Iris pigment epithelial cell (primary cell): ENCODE measurements around the gene FSIP1.

GRCh38 chr15:38253002-38253263 is 297 bp downstream of the SPRED1 start:
- RRBS: 1% methylated on average over 7 of the region's 19 CpGs

DNA sequence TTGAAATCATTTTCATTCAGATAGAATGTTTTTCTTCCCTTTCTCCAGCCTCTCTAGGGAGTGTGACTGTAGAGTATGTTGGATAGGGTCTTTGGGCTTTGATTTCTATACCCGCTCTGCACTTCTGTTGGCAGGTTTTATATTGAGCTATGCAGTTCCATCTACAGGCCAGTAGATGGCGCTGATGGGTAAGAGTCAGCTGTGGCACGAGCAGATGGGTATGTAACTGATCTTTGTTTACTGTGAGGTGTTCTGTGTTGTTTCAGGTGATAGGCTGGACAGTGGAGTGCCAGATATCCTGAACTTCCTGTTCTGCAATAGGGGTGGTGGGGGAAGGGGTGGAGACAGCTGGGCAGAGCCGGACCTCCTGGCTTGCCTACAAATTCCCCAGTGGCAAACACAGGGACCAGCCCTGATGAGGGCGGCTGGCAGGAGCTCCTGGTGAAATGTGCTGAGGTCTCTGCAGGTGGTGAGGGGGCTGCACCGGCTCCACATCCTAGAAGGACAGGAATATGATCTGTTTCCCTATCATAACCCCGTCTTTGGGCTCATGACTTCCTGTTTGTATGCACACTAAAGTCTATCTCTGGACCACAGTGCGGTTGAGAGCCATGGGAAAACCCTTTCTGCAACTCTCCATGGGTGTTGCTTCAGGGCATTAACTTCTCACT is 13.5 kb upstream of the FAM98B start:
- RRBS: no CpG with 5 or more reads among the region's 8 CpGs

DNA sequence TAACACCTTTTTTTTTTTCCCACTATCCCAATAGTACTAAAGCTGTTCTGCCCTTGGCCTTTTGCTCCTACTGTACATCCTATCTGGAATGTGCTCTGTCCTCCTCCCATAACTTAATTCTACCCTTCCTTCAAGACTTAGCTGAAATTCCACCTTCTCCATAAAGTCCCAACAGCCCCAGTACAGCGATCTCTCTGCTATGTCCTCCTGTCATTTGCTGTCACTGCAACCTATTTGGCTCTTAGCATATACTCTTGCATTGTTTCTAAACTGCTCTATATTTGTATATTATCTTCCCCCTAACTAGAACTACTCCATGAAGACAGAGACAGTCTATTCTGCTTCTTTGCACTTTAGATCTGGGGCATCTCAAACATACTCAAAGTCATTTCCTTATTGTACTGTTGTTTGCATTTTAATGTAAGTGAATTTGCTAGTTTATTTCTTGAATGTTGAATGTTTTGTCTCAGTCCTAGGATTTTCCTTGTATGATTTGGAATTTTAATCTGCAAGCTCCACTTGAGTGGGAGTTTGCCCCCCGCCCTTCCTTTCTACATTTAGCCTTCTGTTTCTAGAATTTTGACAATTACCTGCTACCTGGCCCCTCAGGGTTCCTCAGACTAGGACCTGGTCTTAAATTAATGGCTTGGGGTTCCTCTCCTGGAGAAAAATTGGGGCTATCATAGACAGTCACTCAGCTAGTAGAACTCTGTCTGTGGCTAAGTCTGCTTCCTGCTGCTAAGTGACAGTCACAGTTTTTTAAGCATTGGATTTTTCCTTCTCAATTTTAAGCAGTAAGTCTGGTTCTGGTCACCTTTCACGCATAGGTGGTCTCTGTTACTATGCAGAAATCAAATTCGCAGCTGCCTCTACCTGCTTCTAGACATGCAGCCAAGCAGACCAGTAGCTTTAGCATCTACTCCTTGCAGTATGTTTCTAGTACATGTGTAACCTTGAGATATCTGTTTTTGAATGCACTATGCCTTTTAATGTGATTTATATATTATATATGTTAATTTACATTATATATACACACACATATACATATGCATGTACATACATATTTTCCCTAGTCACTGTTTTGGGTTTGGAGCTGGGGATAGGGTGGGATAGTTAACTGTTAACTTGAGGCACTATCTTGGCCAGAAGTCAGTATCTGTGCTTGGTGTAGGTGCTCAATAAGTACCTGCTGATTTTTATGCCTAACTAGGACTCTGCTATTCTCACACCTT is 43.9 kb downstream of the FAM98B start:
- RRBS: no CpG with 5 or more reads among the region's 4 CpGs

DNA sequence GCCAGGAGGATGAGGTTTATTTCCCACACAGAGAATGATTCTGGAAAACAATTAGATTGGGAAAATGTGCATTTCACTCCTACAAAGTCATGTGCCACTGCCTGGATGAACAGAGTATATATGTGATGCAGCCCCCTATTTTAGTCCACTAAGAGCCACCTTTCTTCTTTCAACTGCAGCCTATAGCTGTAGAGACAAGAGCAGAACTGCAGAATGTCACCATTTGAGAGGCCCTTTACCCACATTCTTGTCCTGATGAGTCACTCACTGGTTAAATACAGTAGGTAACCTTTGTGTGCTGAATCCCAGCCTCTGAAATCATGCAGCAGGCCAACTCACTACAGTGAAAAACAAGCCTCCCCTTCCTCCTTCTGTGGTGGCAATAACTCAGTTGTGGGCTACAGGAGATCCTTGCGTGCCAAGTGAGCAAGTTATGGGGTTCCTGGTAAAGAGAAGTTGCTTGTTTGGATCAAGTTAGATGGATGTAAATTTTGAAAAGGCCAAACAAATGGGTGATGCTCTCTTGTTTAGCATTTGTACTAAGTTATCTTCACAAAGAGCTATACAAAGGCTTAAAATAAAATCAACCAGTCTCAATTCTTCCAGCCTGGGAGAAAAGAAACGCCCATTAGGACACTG is 452.6 kb upstream of the THBS1 start:
- RRBS: no CpG with 5 or more reads among the region's 2 CpGs

DNA sequence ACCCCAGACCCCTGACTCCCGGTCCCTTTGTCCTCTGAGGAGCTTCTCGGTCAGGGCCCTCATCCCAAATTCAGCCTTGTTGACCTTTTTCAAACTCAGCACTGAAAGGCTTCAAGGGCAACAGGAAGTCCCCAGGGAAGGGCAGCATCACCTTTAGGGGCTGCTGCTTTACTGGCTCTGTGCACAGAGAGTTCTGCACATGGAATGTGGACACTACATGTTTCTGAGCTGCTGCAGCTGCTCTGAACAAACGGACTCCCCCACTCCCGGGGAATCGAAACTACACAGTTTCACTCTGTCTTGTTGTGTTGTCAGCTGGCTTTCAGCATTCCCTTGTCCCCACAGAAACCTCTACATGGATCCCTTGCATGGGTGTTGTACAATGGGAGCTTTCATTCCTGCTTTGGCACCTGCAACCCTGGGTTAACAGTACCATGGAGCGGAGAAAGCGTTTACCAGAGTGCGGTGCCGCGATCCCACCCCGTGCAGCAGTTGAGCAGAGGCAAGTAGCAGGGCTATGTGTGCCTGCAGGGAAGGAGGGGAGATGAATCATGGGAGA is 408.2 kb upstream of the THBS1 start:
- RRBS: no CpG with 5 or more reads among the region's 11 CpGs

- RRBS: no CpG with 5 or more reads among the region's 17 CpGs
These were observed 107.9 kb upstream of the THBS1 start for GRCh38 chr15:39472464-39473808.

- RRBS: no CpG with 5 or more reads among the region's 3 CpGs
These were observed 92.4 kb upstream of the THBS1 start for GRCh38 chr15:39488345-39489108.

GRCh38 chr15:39504556-39504968 is 76.3 kb upstream of the THBS1 start:
- RRBS: no CpG with 5 or more reads among the region's 2 CpGs

- RRBS: no CpG with 5 or more reads among the region's 1 CpG
These were observed 1.9 kb downstream of the THBS1 start for GRCh38 chr15:39582865-39583028.

DNA sequence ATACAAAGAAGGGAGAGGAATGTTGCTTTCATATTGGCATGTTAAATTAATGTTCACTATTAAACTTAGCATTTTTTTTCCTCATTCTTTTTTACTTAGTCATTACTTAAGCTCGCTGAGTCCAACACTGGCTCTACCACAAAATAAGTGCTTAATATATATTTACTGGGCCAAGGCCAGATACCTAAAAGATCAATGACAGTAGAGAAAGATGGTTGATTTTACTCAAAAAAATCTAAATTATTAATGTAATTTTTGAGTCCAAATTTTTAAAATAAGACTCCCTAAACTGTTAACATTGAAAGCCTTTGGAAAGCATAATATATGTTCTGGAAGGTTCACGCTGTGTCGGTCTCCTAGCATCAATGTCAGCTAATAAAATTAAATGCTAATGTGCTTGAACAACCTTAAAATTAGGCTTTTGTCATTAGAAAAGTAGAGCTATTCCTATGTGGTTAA is 14.0 kb downstream of the THBS1 start:
- RRBS: no CpG with 5 or more reads among the region's 3 CpGs

DNA sequence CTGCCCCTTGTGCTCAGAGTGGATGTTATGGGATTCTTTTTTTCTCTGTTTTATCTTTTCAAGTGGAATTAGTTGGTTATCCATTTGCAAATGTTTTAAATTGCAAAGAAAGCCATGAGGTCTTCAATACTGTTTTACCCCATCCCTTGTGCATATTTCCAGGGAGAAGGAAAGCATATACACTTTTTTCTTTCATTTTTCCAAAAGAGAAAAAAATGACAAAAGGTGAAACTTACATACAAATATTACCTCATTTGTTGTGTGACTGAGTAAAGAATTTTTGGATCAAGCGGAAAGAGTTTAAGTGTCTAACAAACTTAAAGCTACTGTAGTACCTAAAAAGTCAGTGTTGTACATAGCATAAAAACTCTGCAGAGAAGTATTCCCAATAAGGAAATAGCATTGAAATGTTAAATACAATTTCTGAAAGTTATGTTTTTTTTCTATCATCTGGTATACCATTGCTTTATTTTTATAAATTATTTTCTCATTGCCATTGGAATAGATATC is 15.8 kb downstream of the THBS1 start:
- RRBS: no CpG with 5 or more reads among the region's 1 CpG

DNA sequence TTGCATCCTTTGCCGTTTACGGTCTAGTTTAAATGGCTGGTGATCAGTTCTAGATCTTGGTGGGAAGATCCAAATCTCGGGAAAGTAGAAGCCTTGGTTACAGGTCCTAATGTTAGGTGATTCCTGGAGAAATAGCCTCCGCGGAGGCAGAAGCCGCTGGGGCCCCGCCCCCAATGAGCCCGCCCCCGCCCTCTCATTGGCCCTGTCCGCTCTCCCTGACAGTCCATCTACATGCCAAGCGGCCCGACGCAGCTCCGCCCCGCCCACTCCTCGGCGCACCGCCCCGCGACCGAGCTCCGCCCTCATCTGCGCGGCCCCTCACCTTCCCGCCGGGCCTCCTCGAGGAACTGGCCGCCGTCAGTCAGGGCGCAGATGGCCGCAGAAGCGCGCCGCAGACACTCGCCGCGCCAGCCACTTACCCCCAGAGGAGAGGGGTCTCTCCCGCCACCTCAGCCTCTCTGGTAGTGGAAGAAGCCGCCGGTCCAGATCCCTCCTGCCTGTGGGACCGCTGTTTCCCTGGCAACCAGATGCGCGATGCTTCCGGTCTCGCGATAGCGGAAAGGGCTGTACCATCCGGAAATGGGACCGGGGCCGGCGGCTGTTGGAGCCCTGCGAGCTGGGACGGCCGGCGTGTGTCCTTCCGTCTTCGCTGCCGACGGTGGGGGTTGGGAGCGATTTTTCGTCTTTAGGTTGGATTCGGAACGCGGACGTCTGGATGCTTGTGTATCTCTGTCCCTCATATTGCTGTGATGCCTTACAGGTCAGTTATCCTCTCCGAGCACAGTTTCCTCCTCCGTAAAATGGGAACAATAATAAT is at the start of gene FSIP1:
Gene FSIP1 (minus strand): TSS at position 536 of the 817 bp plus-strand sequence.
- RRBS: 2% methylated on average over 5 of the region's 67 CpGs

DNA sequence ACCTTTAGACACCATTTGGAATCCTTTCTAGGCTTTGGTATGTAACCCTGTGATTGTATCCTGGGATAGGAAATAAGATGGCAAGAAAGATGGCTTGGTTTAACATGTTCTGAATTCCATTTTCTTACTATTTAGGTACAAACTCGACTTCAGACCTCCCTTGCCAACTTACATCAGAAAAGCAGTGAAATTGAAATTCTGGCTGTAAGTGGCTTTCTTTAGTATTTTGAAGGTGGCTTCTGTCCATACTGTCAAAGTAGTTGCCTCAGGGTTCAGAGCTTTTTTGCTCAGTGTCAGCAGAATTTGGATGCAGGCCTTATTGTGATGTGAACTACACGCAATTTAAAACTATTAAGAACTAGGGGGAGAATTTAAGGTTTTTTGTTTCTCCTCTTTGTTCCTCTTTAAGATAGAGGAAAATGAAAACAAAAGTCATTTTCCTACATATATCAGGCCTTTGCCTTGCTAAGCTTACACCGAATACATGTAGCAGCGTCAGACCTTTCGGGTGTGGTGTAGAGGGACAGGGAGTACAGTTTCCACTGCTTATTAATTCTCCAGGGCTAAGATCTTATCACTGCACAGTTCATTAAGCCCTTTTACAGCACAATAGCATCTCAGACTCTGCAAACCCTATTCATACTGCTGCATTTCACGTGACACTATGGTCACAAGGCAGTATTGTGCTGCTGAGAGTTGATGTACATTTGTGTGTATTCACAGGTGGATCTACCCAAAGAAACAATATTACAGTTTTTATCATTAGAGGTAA is 6.8 kb downstream of the SRP14 start:
- RRBS: no CpG with 5 or more reads among the region's 6 CpGs

DNA sequence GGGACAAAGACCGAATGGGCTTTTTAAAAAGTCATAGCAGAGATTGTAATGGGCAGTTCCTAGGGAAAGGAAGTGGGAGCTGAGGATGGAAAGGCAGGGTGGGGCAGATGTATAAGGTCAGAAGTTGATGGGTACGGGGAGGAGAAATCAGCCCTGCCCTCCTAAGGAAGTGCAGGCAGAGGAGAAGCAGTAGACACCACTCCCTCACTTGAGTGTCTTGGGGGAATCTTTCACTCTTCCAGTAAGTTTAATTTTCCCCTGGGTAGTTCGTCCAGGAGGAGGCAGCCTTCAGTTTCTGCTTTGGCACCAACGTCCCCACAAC is 14.1 kb upstream of the SRP14 start:
- RRBS: no CpG with 5 or more reads among the region's 4 CpGs

GRCh38 chr15:40100450-40101724 is 7.8 kb downstream of the BMF start:
- RRBS: no CpG with 5 or more reads among the region's 17 CpGs

DNA sequence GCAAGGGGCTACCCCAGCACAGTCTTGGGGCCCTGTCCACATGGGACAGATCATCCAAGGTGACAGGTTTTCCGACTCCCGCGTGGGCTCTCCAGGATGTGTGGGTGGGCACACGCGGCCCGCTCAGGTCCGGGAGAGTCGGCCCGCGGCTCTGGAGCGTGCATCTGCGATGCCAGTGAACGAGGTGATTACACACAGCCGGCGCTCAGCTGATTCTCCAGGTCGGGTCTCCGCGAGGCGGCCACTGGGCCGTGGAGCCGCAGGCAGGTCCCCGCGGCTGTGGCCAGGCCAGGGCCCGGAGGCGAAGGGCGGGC is 13.2 kb downstream of the PAK6 start:
- RRBS: 41% methylated on average over 15 of the region's 26 CpGs

- RRBS: no CpG with 5 or more reads among the region's 17 CpGs
These were observed 2.1 kb downstream of the CCDC9B start for GRCh38 chr15:40338265-40339453.

- RRBS: no CpG with 5 or more reads among the region's 15 CpGs
These were observed 14.6 kb downstream of the IVD start for GRCh38 chr15:40420006-40420711.

GRCh38 chr15:40420712-40421169 is 15.1 kb downstream of the IVD start:
- RRBS: no CpG with 5 or more reads among the region's 4 CpGs